Progenitor cell of endocrine pancreas (in vitro differentiated cells): ENCODE data around the gene PTPDC1.

DNA sequence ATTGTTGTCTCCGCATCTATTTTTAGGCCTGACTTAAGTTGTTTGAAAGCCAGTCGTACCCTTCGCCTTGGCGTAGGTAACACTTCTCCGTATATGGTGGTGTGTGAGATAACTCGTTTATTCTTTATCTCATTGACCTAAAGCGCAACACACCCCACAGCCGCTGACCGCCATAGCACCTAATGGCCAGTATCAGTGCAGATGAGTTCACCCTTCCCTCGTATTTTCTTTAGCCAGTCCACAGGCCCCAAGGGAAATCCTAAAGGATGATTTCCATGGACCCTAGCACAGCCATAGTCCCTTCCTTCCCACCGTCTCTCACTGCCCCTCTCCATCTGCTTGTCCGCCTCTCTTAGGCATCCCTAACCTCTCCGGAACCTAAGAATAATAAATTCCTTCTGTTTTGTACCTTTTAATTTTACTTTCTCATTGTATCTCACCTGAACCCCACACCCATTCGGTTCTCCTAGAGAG, 1.0 kb upstream of the BICD2 start:
- PRO-cap = bidirectional peak, plus-strand start at position 157 of the sequence, minus-strand start outside the sequence

- PRO-cap = no peak
These were observed 25.1 kb upstream of the BICD2 start for GRCh38 chr9:92789705-92790094.

DNA sequence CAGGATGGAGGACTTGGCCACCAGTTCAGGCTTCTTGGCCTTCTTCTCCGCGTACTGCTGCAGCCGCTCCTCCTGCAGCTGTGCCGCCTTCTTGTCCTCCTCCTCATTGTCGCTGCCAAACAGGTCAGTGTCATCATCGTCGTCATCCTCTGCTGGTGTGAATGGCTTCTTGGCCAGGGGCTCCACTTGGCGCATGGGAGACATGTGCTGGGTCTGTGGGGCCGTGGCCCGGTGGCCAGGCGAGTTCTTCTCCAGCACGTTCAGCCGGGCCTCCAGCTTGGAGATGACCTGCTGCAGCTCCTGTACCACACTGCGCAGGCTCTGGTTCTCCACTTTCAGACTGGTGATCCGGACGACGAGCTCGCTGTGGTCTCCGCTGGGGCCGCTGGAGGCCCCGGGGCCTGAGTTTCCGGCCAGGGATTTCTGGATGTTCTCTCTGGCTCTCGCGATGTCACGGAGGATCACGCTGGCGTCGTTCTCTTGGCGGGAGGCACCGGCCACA, 40.7 kb downstream of the ZNF484 start:
- PRO-cap = no peak

DNA sequence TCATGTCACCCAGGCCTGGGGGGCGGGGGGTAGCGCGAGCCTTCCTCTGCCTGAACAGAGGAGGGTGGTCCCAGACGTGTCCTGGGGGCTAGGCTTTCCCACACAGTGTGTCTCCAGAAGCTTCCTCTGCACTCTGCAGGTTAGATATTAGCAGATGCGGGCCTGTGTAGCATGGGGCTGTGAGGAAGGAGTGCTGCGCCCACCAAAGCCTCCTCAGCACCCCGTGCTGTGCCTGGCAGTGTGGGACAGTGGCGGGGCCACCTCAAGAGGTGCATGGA, 17.4 kb downstream of the FGD3 start:
- PRO-cap = no peak

DNA sequence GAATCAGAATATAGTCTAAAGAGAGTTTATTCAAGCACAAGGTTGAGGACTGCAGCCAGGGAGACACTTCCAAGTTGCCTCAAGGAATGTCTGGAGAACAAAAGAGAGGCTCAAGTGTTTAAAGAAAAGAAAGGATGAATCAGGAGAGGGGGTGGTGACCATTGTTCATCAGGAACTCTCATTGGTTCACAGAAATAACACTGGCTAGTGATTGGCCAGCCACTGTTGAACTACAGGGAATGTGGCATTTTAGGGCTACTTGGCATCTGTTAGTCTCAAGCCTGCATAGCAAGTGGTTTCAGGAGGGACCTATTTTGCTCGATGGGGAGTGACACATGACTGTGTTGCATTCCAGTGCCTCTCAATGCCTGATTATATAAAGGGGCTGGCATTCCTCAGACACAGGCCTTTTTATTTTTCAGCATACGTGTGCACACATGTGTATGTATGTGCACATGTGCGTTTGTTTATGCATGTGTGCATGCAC, 23.1 kb downstream of the FGD3 start:
- PRO-cap = no peak

GRCh38 chr9:93036393-93036657, 22.2 kb upstream of the SUSD3 start:
- PRO-cap = no peak

- PRO-cap = no peak
These were observed 6.9 kb upstream of the SUSD3 start for GRCh38 chr9:93051586-93052077.

DNA sequence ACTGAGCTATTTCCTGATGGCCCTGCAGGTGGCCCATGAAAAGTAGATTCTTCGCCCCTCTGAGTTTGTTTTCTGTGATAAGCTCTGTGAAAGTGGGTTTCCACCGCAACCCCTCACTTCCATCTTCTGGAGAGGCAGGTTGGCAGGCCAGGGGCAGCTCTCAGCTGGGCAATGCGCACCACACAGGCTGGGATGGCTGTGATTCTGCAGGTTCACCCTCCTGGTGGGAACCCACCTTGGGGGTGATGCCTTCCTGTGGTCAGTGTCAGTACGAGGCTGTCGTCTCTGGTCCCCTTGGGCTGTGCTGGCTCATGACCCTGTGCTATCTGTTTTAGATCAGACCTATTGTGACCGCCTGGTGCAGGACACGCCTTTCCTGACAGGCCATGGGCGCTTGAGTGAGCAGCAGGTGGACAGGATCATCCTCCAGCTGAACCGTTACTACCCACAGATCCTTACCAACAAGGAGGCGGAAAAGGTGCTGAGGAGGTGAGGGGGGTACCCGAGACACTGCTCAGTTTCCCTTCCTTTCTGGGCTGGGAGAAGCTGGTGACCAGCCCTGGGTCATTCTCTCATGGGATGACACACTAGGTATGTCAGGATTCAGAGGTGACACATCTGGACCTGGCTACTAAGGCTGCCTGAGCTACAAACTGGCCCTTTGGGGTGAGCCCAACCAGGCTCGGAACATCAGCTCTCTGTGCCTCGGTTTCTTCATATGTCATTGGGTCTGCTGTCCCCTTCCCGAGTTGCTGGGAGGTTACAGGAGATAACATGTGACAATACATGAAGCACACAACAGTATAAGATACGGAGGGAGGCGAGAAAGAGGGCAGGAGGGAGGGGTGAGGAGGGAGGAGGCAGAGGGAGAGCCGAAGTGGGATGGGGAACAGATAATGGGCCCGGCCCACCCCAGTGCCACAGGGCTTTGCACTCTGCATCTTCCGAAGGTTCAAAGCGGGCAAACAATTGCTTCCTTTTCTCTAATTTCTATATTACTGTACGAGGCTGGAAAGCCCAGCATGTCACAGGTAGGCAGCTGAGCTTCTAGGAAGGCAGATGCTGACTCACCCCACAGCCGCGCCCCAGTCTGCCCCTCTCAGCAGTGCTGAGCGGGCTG, 11.7 kb downstream of the CARD19 start:
- PRO-cap = no peak

- PRO-cap = no peak
These were observed 3.6 kb downstream of the WNK2 start for GRCh38 chr9:93187551-93187873.

- PRO-cap = no peak
These were observed 42.8 kb downstream of the WNK2 start for GRCh38 chr9:93226663-93227195.

DNA sequence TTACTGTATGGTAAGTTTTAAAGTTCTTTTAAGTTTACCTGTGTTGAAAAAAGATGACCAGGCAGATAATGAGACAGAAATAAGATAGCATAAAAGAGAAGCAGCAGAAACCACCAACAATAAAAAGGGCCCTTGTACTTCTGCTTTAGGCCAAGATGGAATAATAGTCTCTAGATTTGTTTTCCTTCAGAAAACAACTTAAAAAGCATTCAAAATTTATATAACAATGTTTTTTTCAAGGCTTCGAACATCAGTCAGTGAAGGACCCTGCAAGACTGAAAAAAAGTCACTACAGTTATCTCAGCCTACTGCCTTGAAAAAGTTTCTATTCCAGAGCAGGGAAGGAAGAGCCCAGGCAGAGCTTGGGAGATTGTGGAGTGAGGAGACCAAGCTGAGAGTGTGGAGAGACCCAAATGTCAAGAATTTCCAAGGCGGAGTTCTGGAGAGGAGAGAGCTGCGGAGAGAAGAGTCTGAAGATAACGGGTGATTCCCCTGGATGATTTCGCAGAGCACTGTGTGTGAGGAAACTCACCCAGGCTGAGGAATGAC, 94.0 kb downstream of the WNK2 start:
- PRO-cap = no peak

DNA sequence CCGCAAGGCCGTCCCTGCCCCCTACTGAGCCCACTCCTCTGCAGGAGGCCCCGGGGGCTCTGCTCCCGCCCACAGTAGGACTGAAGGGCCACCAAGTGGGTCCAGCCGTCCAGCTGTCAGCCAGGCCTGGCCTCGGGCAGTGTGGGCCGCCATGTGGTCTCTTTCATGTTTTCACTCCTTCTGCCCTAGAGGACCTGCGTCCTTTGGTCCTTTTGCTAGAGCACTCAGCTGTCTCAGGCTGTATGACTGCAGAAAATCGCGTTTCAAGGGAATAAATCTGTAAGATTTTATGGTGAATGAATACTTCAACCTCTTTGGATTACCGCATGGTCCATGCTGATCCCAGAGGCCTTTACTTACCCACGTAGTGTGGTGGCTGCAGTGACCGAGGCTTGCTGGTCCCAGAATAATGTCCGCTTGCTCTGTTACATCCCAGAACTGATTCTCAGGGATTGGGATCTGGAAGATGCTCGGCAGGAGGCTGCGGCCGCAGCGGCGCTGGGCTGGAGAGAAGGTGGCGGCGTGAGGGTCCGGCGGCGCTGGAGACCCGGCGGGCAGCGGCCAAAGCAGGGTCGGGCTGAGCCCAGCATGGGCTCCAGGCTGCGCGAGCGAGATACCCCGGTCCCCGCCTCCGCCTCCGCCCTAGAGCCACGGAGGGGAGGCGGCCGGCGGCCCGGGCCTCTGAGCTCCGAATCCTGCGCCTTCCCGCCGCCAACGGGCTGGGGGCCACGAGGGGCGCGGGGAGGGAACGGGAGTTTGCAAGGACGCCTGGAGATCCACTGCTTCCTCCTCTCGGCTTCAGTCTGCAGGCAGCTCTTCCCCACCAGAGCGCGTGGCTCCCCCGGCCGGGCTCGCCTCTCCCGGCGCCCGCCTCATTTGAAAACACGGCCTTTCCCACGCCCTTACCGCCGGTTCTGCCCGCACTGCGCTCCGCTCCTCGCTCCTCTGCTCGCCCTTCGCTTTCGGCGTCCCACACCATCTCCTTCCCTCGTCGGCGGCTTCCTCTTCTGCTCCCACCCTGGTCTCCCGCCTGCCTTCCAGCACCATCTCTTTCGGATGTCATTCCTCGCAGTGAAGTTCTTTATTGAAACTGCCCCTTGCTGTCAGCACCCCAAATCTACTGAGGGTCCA, 105.4 kb upstream of the FAM120A start:
- PRO-cap = no peak

- PRO-cap = no peak
These were observed 3.1 kb upstream of the FAM120AOS start for GRCh38 chr9:93456439-93456985.

GRCh38 chr9:93500555-93501632, 47.5 kb upstream of the FAM120AOS start:
- PRO-cap = no peak

DNA sequence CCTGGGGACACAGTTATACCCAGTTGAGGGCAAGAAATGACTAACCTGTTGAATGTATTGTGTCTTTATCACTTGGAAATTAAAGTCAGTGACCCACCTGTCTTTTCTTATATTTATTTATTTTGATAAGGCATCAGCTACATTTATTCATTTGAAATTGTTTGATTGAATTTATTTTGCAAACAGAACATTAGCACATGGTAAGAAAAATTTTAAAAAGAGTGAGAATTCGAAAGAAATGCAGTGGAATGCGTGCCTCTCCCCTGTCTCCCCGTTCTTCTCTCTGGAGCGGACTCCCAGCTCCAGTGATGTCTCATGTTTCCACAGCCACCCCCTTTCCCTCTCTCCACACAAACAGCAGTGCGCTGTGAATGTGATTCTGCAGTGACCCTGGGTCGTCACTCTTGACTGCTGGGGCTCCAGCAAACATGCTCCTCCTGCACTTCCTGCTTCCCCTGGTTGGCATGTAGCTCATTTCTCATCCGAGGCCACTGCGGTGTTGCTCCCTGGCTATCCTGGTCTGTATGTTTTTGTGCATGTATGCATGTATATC, 13.2 kb downstream of the PHF2 start:
- PRO-cap = no peak

GRCh38 chr9:93958250-93958449, 3.0 kb upstream of the BARX1 start:
- PRO-cap = no peak

GRCh38 chr9:94084181-94084909, at the start of gene PTPDC1:
Gene PTPDC1 (plus strand): TSS chr9:94084464.
- PRO-cap = no peak

DNA sequence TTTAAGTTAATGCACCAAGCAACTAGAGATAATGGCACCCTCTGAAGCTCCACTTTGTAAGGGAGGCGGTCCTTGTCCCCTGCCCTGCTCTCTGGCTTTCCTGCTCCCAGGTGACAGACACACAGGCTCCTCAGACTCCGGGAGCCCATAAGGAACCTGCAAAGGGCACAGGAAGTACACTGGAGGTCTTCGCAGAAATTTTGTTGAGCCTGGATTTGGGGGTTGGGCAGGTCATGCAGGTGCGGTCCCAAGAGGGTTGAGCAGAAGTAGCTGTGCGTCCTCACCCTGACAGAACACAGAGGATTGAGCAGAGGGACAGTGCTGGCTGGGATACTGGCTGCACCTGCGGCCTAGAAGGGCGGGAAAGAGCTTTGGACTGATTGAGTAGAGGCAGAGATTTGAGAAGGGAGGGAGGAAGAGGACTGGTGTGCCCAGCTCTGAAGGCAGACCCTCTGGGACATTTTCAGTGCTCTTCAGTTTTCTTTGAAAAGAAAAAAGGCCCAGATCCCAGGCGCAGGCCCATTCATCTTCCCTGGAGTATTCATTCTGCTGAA, 65.4 kb downstream of the PTPDC1 start:
- PRO-cap = no peak

GRCh38 chr9:94173576-94174416, 85.3 kb upstream of the ZNF169 start:
- PRO-cap = no peak

- PRO-cap = bidirectional peak, plus-strand start at chr9:94554607, minus-strand start at chr9:94554493; bidirectional peak, plus-strand start at chr9:94555181, minus-strand start at chr9:94554888
These were observed 38.9 kb downstream of the FBP2 start for GRCh38 chr9:94554338-94555572.